Measurements from ENCODE around the gene ARMH4.

DNA sequence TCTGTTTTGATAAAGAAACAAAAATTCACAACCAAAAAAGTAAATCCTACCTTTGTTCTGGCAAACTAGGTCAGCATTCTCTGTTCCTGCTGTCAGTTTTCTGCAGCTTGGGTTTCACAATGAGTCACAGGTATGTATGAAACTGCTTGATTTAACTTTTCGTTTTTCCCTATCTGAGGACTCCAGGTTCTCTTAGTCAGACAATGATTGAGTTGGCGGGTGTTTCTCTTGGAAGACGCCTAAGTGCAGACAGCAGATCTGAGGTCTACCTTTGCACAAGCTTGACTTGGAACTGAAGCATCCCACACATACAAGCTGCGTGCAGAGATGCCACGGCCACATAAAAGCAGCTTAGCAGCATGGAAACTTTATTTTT lies 208.1 kb downstream of the EXOC5 start:
- RRBS, 2 experiments, result no CpG with 5 or more reads among the region's 5 CpGs
CAGE:
- cytosol, long polyA minus RNA, result no peak
- cytosol, long polyA plus RNA, result no peak
- long polyA plus RNA, result no peak
- nucleus, long polyA minus RNA, result no peak
- nucleus, long polyA plus RNA, result no peak

GRCh38 chr14:57275044-57275539 lies 6.3 kb downstream of the AP5M1 start:
- RRBS, 2 experiments, result no CpG with 5 or more reads among the region's 1 CpG
CAGE:
- cytosol, long polyA minus RNA, result no peak
- cytosol, long polyA plus RNA, result no peak
- long polyA plus RNA, result no peak
- nucleus, long polyA minus RNA, result no peak
- nucleus, long polyA plus RNA, result no peak

DNA sequence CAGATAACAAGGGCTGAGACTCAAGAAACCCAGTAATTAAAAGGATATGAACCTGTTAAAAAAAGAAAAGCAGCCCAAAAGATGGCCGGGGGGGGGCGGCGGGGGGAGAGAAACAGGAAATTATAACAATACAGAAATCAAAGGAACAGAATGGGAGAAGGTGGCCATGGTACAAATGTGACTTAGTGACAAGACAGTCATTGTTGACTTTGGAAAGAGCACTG lies 115.0 kb upstream of the CCDC198 start:
- RRBS, 2 experiments, result no CpG with 5 or more reads among the region's 3 CpGs
CAGE:
- cytosol, long polyA minus RNA, result no peak
- cytosol, long polyA plus RNA, result no peak
- long polyA plus RNA, result no peak
- nucleus, long polyA minus RNA, result no peak
- nucleus, long polyA plus RNA, result no peak

- RRBS, 2 experiments, result no CpG with 5 or more reads among the region's 8 CpGs
CAGE:
- cytosol, long polyA minus RNA, result no peak
- cytosol, long polyA plus RNA, result no peak
- long polyA plus RNA, result no peak
- nucleus, long polyA minus RNA, result no peak
- nucleus, long polyA plus RNA, result no peak
Measured at GRCh38 chr14:58098326-58099161, 53.5 kb downstream of the ARMH4 start.

- RRBS, 2 experiments, result 4% methylated on average over 19 of the region's 79 CpGs
CAGE:
- cytosol, long polyA minus RNA, result no peak
- cytosol, long polyA plus RNA, result no peak
- long polyA plus RNA, result no peak
- nucleus, long polyA minus RNA, result no peak
- nucleus, long polyA plus RNA, result no peak
Measured at GRCh38 chr14:58151916-58152752, at the start of gene ARMH4. ARMH4 (minus strand) TSS chr14:58152213.

- RRBS, 2 experiments, result 0 to 2% methylated on average over 6 to 10 of the region's 32 CpGs
CAGE:
- cytosol, long polyA minus RNA, result start-site peak on the minus strand at chr14:58427170-58427198, 34 reads
- cytosol, long polyA plus RNA, result no peak
- long polyA plus RNA, result start-site peak on the minus strand at chr14:58427140-58427203, 193 and 203 reads in 2 replicates
- nucleus, long polyA minus RNA, result no peak
- nucleus, long polyA plus RNA, result no peak
Measured at GRCh38 chr14:58426808-58427283, 485 bp downstream of the TIMM9 start.

CAGE:
- cytosol, long polyA minus RNA, result no peak
- cytosol, long polyA plus RNA, result no peak
- long polyA plus RNA, result no peak
- nucleus, long polyA minus RNA, result start-site peak on the plus strand at chr14:58459806-58460066, 22 reads
- nucleus, long polyA plus RNA, result no peak
Measured at GRCh38 chr14:58459827-58460114, 32.3 kb downstream of the KIAA0586 start.

GRCh38 chr14:58503402-58503921 lies 75.9 kb downstream of the KIAA0586 start:
- RRBS, 2 experiments, result no CpG with 5 or more reads among the region's 2 CpGs
CAGE:
- cytosol, long polyA minus RNA, result no peak
- cytosol, long polyA plus RNA, result no peak
- long polyA plus RNA, result no peak
- nucleus, long polyA minus RNA, result no peak
- nucleus, long polyA plus RNA, result no peak

GRCh38 chr14:59187682-59188047 lies 802 bp upstream of the DAAM1 start:
- RRBS, 2 experiments, result no CpG with 5 or more reads among the region's 15 CpGs
CAGE:
- cytosol, long polyA minus RNA, result no peak
- cytosol, long polyA plus RNA, result no peak
- long polyA plus RNA, result no peak
- nucleus, long polyA minus RNA, result no peak
- nucleus, long polyA plus RNA, result no peak

DNA sequence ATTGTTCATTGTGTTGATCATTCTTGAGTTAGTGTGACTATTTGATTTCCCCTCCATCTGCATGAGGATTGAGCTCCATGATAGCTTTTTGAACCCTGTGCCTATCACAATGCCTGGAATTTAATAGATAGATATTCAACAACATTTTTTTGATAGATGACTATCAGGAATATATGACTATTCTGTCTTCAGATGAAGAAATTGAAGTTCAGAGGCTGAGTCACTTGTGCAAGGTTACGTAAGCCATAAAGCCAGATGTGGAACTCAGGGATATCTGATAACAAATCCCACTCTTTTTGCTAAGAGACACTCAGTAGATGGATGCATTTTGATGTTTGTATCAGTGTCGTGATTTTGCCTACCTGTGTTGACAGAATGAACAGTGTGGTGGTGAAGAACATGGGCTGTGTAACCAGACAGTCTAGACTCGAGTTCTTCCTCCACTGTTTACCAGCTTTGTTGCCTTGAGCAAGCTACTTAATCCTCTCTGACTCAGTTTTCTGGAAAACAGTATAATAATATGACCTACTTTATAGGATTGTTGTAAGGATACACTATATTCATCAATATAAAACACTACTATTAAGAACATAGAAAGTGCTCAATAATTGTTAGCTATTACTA lies 93.9 kb downstream of the DAAM1 start:
- RRBS, 2 experiments, result no CpG with 5 or more reads among the region's 3 CpGs
CAGE:
- cytosol, long polyA minus RNA, result no peak
- cytosol, long polyA plus RNA, result no peak
- long polyA plus RNA, result no peak
- nucleus, long polyA minus RNA, result no peak
- nucleus, long polyA plus RNA, result no peak

DNA sequence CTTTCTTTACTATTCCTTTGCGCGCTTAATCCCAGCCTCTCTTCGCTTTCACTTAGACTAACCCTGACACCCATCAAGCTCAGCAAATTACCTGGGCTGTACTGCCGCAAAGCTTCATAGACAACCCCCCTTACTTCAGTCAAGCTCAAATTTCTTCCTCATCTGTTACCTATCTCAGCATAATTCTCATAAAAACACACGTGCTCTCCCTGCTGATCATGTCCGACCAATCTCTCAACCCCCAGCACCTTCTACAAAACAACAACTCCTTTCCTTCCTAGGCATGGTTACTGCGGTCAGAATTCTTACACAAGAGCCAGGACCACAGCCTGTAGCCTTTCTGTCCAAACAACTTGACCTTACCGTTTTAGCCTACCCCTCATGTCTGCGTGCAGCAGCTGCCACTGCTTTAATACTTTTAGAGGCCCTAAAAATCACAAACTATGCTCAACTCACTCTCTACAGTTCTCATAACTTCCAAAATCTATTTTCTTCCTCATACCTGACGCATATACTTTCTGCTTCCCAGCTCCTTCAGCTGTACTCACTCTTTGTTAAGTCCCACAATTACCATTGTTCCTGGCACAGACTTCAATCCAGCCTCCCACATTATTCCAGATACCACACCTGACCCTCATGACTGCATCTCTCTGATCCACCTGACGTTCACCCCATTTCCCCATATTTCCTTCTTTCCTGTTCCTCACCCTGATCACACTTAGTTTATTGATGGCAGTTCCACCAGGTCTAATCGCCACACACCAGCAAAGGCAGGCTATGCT lies 17.7 kb downstream of the GPR135 start:
- RRBS, 2 experiments, result no CpG with 5 or more reads among the region's 12 CpGs
CAGE:
- cytosol, long polyA minus RNA, result no peak
- cytosol, long polyA plus RNA, result no peak
- long polyA plus RNA, result no peak
- nucleus, long polyA minus RNA, result no peak
- nucleus, long polyA plus RNA, result no peak

- RRBS, 2 experiments, result no CpG with 5 or more reads among the region's 5 CpGs
CAGE:
- cytosol, long polyA minus RNA, result no peak
- cytosol, long polyA plus RNA, result no peak
- long polyA plus RNA, result no peak
- nucleus, long polyA minus RNA, result no peak
- nucleus, long polyA plus RNA, result no peak
Measured at GRCh38 chr14:60094329-60094855, 2.7 kb downstream of the PCNX4 start.

DNA sequence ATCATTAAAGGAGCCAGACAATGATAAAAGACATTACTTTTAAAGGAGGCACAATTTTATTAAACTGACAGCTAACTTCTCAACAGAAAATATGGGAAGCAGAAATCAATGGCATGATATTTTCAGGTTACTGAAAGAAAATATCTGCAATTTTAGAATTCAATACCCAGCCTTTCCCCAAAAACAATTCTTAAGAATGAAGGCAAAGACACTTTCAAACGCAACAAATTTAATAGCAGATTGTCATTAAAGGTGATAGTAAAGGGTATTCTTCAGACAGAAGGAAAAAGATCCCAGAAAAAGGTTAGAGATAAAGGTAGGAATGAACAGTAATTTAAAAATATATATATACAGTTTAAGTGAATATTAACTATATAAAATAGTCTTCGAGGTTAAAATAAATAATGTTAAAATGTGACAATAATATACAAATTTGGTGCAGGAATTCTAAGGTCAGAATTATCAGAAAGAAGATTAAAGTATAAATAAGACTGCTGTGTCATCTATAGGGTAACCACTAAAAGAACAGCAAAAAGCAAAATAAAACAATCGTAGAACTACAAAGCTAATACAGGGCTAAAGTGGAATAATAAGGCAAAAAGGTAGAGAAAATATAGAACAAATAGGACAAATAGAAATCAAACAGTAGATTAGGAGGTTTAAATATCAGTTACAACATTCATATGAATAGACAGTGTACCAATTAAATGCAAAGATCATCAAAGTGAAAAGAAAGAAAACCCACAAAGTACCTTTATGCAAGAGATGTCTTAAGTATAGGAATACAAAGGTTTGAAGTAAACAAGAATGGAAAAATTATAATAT lies 26.5 kb downstream of the DHRS7 start:
- RRBS, 2 experiments, result no CpG with 5 or more reads among the region's 3 CpGs
CAGE:
- cytosol, long polyA minus RNA, result no peak
- cytosol, long polyA plus RNA, result no peak
- long polyA plus RNA, result no peak
- nucleus, long polyA minus RNA, result no peak
- nucleus, long polyA plus RNA, result start-site peak on the plus strand centred at position 583 of the sequence, 764 bp wide, 50 and 40 reads in 2 replicates

- RRBS, 2 experiments, result no CpG with 5 or more reads among the region's 4 CpGs
CAGE:
- cytosol, long polyA minus RNA, result no peak
- cytosol, long polyA plus RNA, result no peak
- long polyA plus RNA, result no peak
- nucleus, long polyA minus RNA, result no peak
- nucleus, long polyA plus RNA, result no peak
Measured at GRCh38 chr14:60174883-60175846, 10.0 kb upstream of the DHRS7 start.

GRCh38 chr14:60253902-60254678 lies 5.1 kb downstream of the PPM1A start:
- RRBS, 2 experiments, result no CpG with 5 or more reads among the region's 4 CpGs
CAGE:
- cytosol, long polyA minus RNA, result no peak
- cytosol, long polyA plus RNA, result no peak
- long polyA plus RNA, result no peak
- nucleus, long polyA minus RNA, result no peak
- nucleus, long polyA plus RNA, result no peak

DNA sequence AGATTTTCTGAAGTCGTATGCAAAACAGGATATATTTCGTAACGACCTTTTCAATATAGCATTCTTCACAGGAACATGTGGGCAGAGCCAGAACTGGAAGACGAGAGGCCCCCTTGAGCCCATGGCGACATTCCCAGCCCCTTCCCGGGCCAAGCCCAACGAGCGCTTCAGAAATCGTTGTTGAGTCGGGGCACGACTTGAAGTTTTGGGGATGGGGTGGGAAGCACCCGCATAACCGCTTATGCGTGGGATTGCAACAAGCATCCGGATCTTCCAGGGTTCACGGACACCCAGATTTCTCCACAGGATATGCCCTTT lies 790 bp downstream of the C14orf39 start:
- RRBS, 2 experiments, result 16% methylated on average over 4 of the region's 16 CpGs; no CpG with 5 or more reads in 1 of the 2 experiments
CAGE:
- cytosol, long polyA minus RNA, result no peak
- cytosol, long polyA plus RNA, result no peak
- long polyA plus RNA, result no peak
- nucleus, long polyA minus RNA, result no peak
- nucleus, long polyA plus RNA, result no peak

GRCh38 chr14:60643841-60644136 lies 5.5 kb downstream of the SIX1 start:
- RRBS, 2 experiments, result 43% methylated on average over 6 to 7 of the region's 13 CpGs
CAGE:
- cytosol, long polyA minus RNA, result no peak
- cytosol, long polyA plus RNA, result no peak
- long polyA plus RNA, result no peak
- nucleus, long polyA minus RNA, result no peak
- nucleus, long polyA plus RNA, result no peak

- RRBS, 2 experiments, result no CpG with 5 or more reads among the region's 12 CpGs
CAGE:
- cytosol, long polyA minus RNA, result no peak
- cytosol, long polyA plus RNA, result no peak
- long polyA plus RNA, result no peak
- nucleus, long polyA minus RNA, result no peak
- nucleus, long polyA plus RNA, result no peak
Measured at GRCh38 chr14:60658110-60658699, 8.9 kb upstream of the SIX1 start.

- RRBS, 2 experiments, result no CpG with 5 or more reads among the region's 9 CpGs
CAGE:
- cytosol, long polyA minus RNA, result no peak
- cytosol, long polyA plus RNA, result no peak
- long polyA plus RNA, result no peak
- nucleus, long polyA minus RNA, result no peak
- nucleus, long polyA plus RNA, result no peak
Measured at GRCh38 chr14:60890129-60890824, 90.6 kb downstream of the TRMT5 start.

- RRBS, 2 experiments, result no CpG with 5 or more reads among the region's 7 CpGs
CAGE:
- cytosol, long polyA minus RNA, result no peak
- cytosol, long polyA plus RNA, result no peak
- long polyA plus RNA, result no peak
- nucleus, long polyA minus RNA, result no peak
- nucleus, long polyA plus RNA, result no peak
Measured at GRCh38 chr14:61101732-61102999, 121.1 kb downstream of the SLC38A6 start.

Data from HepG2 (cell line).